ENCODE measurements around a stretch of chr6.

GRCh38 chr6:109867154-109867787 lies 110.8 kb upstream of the GPR6 start:
- RRBS, result no CpG with 5 or more reads among the region's 5 CpGs

GRCh38 chr6:110544578-110545047 lies 68.2 kb upstream of the SLC22A16 start:
- RRBS, result no CpG with 5 or more reads among the region's 7 CpGs

- RRBS, result no CpG with 5 or more reads among the region's 3 CpGs
These were observed 152.7 kb upstream of the SLC22A16 start for GRCh38 chr6:110628978-110629565.

- RRBS, result no CpG with 5 or more reads among the region's 4 CpGs
These were observed 52.8 kb downstream of the CDK19 start for GRCh38 chr6:110762282-110762962.

- RRBS, result no CpG with 5 or more reads among the region's 3 CpGs
These were observed 1.5 kb downstream of the CDK19 start for GRCh38 chr6:110813812-110814160.

GRCh38 chr6:110881991-110882525 lies 7.5 kb downstream of the AMD1 start:
- RRBS, result no CpG with 5 or more reads among the region's 3 CpGs

- RRBS, result no CpG with 5 or more reads among the region's 9 CpGs
These were observed 48.3 kb downstream of the RPF2 start for GRCh38 chr6:111029989-111030648.

GRCh38 chr6:111096097-111096687 lies 8.9 kb downstream of the SLC16A10 start:
- RRBS, result no CpG with 5 or more reads among the region's 4 CpGs

- RRBS, result no CpG with 5 or more reads among the region's 2 CpGs
These were observed 62.7 kb upstream of the MFSD4B start for GRCh38 chr6:111196366-111196885.

DNA sequence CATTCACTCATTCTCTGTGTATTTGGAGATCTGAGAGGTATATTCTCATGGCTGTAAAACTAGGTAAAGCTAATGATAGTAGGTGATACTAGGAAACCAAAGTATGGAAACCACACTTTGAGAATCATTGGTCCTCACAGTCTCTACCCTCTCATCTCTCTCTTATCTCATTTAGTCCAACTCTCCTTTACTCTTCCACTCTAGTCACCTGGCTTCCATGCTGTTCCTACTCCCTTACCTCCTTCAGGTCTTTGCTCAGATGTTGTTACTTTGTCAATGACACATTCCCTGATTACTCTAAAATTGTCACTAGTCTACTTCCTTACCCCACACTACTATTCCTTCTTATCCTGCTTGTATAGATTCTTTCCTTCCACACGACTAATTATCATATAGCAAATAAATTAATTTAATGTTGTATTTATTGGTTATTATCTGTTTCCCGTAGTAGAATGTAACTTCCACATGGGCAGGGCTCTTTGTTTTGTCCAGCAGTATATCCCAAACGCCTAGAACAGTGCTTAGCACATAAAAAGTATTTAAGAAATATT lies 67.5 kb downstream of the REV3L start:
- RRBS, result no CpG with 5 or more reads among the region's 3 CpGs

DNA sequence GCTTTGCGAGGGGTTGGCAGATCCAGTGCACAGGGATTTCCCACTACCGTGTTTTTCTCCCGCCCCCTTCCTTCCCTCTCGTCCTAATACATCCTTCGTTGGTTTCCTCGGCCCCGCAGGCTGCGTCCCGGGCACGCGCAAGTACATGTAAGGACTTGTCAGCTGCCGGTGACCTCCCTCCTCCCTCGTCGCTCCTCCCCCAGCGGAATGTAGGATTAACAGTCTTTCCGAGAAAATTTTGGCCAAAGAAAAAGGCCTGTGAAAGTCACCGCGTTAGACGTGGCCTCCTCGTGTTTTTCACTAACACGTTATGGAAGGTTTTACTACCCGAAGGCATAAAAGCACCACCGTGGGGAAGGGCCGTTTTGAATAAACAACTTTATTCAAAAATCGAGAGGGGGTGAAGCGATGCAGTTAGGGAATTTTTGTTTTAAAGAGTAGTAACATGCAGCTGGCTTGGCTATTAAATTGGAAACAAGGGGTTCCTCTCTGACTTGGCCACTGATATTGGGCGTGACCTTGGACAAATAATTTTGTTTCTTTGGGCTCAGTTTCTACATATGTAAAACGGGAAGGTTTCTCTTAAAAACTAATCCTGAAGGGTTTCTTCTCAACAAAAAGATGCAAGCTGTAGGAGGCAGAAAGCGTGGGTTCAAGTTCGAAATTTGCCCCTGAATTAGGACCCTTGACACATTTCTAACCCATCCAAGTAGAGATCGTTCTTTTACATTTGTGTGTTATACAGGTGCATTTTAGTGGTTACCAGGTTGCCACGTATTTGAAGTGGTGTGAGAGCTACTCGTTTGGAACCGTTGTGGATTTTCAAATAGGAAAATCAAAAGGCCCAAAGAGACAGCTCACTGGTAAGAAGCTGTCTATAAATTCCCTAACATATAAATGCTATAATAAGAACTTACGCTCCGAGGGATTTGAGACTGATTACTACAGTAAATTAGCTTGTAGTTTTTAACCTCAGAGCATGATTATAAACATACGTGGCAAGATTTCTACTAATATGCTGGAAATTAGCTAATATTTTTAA lies 1.3 kb upstream of the REV3L start:
- RRBS, result no CpG with 5 or more reads among the region's 37 CpGs

DNA sequence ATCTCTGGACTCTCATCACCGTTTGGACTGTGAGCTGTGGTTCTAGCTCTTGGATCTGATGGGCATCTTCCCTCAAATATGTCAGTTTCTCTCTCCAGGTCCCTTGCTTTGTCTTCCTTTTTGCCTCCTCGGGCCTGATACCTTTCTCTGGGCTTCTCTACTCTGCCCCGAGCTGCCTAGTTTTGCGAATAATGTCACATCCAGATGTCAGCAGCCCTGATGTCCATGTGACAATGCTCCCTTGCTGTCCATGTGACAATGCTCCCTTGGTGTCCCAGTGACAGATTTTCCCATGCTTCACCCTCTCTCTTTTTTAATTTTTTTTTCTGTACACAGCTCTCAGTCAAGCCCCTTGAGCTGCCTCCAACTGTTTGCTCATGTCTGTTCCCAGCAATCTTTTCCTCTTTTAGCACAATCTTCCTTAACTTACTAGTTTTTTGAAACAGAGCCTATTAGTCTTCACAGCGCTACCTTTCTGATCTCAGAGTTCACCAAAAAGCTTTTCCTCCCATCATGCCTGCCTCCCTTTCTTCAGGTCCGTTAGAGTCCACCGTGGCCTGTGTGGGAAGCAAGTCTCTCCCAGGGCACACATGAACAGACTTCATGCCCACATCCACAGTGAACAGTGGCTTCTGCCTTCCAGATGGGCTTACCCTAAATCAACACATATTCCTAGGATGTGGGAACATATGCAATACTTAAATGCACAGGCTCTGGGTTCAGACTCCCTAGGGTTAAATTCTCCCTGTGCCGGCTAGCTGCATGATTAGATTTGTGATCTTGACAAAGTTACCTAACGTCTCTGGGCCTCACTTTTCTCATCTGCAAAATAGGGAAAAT lies 6.2 kb downstream of the TRAF3IP2 start:
- RRBS, result no CpG with 5 or more reads among the region's 9 CpGs

DNA sequence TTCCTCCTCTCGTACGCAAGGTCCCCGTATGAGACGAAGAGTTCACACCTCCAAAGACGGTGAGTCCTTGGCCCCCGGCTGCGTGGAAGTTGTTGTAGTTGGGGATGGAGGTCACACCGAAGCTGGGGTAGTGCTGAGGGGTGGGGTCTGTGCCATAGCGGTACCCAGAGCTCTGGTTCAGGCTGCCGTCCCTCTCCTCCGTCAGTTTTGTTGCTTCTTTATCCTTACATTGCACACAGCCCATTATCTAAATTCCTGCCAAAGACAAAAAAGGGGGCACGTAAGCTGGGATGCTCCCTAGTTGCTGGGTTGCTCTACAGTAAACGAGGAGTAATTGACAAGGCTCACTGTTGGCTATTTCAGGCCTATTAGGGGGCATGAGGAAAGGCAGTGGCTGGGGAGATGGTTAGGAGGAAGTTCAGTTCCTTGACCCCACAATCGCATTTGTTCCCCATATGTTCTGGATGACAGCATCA lies 114.2 kb upstream of the TRAF3IP2 start:
- RRBS, result no CpG with 5 or more reads among the region's 14 CpGs

DNA sequence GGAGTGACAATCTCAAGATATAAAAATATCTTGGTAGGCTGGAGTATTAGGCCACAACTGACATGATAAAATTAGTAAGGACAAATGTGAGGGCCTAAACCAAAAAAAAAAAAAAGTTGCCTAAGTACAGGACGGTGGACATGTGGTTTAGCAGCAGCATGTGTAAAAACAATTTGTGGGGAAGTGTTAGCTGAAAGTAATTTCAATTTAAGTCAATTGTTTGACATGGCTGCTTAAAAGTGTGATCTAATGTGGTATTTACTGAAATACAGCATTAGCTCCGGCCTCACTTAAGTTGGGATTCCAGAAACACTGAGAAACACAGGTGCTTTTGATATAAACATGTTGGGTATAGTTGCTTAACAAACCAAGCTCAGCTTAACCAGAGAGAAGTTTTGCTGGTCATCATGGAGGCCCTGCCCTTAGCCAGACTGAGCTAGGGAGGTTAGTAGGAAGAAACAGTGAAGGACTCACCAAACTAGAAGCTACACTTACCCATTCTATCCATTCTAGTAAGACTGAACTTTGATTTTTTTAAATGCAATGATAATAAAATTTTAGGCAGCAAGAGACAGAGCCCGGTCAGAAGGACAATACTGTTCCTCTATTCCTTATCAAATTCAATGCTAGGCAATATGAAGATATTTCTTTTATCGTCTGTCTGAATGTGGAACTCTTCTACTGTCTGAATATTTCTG lies 119.6 kb downstream of the FYN start:
- RRBS, result no CpG with 5 or more reads among the region's 4 CpGs

- RRBS, result no CpG with 5 or more reads among the region's 6 CpGs
These were observed 109.0 kb downstream of the FYN start for GRCh38 chr6:111764065-111764810.

DNA sequence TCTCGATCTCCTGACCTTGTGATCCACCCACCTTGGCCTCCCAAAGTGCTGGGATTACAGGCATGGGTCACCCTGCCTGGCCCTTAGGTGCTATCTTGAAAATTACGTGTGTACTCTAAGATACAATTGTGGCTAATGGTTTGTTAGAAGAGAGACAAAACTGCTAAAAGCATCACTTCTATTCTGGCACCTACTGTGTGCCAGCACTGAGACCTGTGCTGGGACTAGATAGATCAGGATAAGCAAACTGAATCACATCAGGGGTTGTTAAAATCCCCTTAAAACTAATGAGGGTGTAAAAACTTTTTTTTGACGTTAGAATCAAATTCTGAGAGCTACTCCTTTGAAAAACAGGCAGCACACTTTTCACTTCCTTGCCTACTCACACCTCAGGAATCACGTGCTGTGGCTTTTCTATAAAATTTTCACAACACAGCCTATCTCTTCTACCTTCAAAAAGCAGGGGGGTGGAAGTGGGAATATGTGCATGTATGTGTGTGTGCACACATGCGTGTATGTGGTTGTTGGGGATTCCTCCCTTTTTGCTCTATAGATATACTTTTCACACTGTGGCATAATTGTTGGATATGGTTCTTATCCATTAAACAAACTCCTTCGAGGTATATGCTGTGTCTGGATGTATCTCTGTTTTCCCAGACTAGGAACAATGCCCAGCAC lies 105.5 kb downstream of the FYN start:
- RRBS, result no CpG with 5 or more reads among the region's 6 CpGs

DNA sequence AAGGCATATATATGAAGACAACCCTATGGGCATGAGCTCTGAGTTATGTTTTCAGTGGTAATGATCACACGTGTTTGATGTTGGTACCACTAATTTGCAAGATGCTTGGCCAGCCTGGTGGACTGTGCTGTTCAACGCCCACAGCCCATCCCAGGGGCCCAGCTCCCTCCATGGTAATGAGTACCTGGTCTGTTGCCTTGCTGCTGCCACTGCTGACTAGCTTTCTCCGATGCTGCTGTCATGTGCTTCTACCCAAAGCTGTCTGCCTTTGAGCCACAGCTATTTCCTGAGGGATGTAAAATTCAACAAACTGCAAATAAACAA lies 54.9 kb downstream of the FYN start:
- RRBS, result no CpG with 5 or more reads among the region's 3 CpGs

GRCh38 chr6:111990266-111990673 lies 63.6 kb upstream of the CCN6 start:
- RRBS, result no CpG with 5 or more reads among the region's 3 CpGs

DNA sequence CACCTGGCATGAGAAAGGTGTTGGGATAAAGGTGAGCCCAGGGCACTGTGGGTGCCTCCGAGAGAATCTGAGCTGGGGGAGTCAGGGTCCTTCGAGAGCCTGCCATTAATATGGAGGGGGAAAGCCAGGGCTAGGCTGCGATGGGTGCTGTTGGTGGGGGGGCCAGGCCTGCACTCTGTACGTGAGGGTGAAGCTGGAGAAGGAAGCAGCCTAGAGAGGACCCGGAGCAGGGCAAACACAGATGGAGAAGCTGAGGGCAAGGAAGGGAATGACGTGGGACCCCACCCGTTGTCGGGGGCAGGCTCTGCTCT lies 238 bp upstream of the CCN6 start:
- RRBS, result 100% methylated on average over 1 of the region's 8 CpGs

GRCh38 chr6:112216527-112217672 lies 37.5 kb downstream of the LAMA4 start:
- RRBS, result no CpG with 5 or more reads among the region's 6 CpGs

All from brain (tissue), 1 donor.